ENCODE measurements around a stretch of chr1.

- PRO-cap, result no peak
Measured at GRCh38 chr1:19021903-19022331, 65.4 kb upstream of the IFFO2 start.

GRCh38 chr1:19084450-19084945 is 125.6 kb downstream of the UBR4 start:
- PRO-cap, result no peak

- PRO-cap, result no peak
Measured at GRCh38 chr1:19087414-19088179, 122.5 kb downstream of the UBR4 start.

GRCh38 chr1:19093245-19094251 is 116.5 kb downstream of the UBR4 start:
- PRO-cap, result no peak

- PRO-cap, result no peak
Measured at GRCh38 chr1:19097113-19097504, 113.0 kb downstream of the UBR4 start.

DNA sequence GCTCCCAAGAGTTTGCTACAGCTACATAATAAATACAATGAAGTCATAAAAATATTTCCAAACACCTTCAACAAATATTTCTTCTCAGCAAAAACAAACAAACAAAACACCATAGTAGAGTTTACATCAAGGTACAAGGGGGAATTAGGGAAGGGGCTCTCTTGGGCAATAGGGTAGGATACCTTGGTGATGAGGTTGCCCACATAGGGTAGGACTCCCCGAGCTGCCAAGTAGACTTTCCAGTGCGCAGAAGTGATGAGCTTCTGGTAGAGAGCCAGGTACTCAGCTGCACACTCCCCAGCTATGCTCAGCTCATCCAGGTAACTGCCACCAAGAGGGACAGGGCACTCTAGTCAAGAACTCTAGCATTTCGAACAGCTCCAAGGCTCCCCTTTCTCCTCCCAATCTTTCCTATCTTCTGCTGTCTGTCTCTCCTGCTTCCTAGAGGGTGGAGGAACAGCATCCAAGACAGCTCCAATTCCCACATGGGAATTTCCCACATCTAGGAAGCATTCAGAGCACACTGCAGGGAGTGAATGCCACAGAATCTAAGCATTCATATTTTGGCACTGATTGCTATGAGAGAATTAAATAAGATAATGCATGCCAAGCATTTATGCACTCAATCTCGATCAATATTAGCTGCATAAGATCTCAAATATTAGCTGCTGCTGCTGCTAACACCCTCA is 105.1 kb downstream of the UBR4 start:
- PRO-cap, result no peak

DNA sequence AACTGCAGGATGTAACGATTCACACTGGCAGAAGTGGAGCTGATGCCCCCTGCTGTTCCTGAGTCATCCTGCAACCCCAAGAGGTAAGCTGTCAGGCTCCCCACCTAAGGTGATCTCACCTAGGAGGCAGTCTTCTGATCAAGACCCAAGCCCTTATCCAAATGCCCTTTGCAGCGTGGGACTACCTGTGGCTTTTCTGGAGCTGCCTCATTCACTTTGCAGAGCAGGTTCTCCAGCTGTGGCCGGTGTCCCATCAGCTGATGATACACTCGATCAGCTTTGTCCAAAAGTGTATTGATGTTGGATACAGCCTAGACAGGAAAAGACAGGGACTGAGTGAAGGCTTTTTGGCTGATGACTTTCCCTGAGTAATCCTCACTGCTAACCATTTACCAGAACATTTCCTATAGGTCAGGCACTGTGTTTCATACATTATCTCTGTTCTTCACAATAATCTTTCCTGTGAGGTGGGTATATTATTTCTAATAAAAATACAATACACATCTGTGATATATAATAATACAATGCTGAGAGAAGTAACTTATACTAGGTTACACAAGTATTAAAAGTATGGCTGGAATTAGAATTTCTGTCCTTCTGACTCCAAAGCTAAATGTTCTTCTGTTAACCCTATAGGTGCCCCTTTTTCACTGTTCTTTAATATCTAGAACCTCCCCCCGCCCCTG is 96.2 kb downstream of the UBR4 start:
- PRO-cap, result no peak

DNA sequence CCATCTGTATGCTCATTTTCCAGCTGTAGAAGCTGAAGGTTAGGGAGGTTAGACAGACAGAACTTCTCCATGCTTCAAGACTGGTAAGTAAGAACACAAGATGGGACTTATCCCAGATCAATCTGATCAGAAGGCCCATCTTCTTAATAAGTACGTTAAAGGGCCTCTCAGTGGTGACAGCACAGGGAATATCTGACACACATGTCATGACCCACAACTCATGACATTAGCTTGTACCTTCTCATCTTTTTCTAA is 84.2 kb downstream of the UBR4 start:
- PRO-cap, result no peak

DNA sequence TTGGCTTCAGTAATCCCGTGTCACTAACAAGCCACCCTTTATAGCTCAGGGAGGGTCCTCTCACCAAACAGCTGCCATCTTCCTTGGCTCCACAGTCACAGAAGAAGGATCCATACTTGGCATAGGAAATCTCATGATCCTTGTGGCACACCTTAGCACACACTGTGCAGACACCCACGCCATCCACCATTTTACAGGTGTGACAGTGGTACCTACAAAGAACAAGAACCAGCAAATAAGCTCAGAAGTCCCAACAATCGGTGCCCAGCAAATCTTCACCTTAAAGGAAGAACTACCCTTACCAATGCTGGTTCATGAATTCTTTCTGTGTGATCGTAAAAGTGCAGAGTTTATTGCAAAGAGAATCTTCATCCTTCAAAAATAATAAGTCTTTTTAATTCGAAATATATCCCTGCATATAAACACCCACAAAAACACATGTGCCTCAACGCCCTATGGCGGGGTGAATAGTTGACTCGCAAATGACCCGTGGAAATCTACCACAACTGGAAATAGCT is 48.5 kb downstream of the UBR4 start:
- PRO-cap, result no peak

GRCh38 chr1:19163922-19164667 is 46.0 kb downstream of the UBR4 start:
- PRO-cap, result no peak

- PRO-cap, result no peak
Measured at GRCh38 chr1:19201503-19201899, 8.6 kb downstream of the UBR4 start.

DNA sequence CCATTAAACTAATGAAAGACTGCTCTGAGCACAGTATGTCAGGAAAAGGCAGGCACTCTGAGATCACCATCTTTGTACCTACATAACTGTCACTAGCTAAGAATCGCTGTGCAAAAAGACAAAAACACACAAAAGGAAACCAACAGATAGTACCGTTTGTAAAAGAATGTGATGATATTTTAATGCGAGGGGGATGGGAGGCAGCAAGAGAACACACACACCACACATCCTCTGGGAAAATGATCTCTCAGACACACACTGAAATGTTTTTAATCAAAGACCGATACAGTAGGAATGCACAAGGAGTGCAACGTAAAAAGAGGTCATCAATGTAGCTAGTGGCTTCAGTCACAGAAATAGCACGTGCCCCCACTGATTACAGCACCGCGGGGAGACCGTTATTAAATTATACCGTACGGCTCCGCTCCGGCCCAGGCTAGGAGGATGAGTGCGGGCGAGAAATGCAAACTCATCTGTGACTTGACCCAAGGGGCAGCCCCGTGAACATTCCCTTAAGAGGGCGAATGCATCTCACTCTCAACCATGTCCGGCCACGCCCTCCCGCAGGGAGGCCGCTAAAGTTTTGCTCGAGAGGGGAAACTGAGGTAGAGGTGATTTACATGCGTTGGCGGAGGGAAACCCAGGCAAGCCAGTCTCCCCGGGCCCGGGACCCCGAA is 655 bp downstream of the UBR4 start:
- PRO-cap, result no peak

DNA sequence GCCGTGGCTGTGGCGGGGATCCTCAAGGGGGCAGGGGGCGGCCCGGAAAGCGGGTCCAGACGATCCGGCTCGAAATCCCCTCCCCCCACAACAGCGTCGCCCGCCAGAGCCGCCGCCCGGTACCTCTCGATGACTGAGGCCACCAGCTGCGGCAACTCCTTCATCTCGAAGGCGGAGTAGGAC is 225 bp downstream of the UBR4 start:
- PRO-cap, result no peak

DNA sequence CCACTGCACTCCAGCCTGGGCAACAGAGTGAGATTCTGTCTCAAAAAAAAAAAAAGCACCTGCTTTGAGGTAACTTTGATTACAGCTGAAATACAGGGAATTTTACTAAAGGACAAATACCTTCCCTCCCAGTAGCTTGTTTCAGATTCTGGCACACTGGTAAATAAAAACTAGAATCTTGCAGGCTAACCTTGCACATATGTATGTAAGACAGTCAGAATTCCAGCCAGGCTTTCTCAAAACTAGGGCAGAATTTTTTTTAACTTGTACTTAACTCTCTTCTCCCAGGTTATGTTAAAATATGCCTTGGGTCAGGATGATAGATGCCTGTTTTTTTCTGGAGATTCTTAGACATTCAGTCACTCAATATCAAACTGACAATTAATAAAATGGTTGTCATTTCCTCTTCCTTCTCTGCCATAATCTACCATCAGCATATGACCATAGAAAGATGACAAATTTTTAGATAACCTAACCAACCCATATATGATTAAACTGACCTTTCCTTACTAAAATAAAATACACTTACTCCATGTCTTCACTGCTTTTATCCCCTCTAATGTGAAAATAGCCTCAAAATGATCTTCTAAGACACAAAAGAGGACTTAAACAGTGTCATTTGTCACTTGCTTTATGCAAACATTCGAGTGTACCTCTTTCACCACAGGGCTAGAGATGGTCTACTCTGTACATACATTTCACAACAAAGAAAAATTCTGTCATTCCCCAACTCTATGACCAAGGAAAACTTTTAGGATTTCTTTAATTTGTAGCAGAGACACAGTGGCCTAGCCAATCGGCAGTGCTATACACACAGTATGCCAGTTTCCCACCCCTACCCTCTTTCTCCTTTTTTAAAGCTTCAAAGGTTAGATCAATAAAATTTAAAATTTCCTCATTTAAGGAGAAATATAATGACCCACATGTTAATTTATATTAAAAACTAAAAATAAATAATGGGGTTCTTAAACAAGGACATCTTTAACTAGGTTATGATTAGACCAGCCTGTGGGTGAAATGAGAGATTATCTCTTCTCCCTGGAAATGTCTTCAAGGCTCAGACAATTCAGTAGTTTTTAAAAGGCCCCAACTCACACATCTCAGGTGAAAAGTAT is 7.8 kb upstream of the UBR4 start:
- PRO-cap, result no peak

DNA sequence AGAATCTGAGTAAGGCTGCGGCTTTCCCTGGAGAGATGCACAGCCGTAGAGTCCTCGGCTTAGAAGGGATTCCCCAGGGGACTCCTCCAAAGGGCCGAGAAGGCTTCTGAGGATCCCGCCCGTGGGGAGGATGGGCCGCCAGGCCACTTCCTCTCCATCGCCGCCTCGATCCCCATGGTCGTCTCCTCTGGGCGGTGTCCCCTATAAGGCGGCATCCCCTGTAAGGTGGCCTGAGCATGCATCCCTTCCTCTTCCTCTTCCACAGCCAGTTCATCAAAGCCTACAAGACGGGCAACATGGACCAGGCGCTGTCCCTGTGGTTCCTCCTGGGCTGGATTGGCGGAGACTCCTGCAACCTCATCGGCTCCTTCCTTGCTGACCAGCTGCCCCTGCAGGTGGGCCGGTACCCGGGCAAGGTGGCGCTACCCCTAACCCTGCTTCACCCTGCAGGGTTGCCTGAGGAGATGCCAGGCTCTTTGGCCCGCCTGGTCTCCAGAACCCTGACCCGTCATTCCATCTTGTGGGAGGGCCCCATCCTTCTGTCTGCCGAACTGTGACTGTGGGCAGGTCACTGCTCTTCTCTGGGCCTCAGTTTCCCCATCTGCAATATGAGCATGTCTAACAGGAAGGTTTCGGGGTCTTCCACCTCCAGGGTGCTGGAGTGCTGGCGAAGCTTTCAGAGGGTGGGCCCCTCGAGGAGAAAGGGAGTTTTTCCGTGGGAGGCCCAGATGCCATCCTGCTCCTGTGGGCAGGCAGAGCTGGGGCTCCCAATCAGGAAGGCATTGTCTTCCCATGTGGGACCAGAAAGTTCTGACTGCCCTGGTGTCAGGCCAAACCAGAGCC is 12.5 kb downstream of the SLC66A1 start:
- PRO-cap, result no peak

- PRO-cap, result no peak
Measured at GRCh38 chr1:19325265-19325674, 13.1 kb downstream of the SLC66A1 start.

DNA sequence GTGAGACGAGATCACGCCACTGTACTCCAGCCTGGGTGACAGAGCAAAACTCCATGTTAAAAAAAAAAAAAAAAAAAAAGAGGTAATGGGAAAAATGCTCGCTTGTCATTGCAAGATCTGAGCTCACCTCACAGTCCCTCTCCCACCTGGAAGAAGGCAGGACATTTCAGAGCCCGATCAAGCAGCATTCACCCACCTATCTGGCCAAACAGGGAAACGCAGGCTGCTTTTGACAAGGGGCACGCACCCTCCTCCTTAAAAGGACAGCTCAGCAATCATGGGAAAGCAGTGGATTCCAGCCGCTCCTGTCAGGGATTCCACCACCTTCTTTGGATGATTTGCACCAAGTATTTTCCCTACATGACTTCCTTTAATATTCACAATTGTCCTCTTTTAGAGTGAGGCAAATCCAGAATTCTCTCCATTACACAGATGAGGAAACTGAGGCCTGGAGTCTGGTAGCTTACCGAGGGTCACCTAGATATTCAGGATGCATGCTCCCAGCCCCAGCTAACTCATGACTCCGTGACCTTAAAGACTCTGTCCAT is 80.8 kb downstream of the CAPZB start:
- PRO-cap, result no peak

DNA sequence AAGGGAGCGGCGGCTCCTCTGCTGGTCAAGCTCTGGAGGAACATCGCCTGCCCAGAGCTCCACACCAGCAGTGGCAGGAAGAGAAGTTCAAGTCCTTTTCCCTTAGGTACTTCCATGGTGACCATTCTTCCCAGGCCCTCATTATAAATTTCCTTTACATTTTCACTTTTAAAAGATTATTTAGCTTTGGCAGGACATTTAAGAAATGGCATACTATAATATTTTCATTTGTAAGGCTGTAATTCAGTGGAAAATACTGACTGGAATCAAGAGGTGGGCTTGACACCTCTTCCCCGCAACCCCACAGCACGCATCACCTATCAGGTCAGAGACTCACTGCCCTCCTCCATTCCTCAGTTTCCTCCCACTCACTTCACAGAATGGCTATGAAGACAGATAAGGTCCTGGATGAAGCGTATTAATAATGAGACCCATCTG is 74.7 kb downstream of the CAPZB start:
- PRO-cap, result no peak

DNA sequence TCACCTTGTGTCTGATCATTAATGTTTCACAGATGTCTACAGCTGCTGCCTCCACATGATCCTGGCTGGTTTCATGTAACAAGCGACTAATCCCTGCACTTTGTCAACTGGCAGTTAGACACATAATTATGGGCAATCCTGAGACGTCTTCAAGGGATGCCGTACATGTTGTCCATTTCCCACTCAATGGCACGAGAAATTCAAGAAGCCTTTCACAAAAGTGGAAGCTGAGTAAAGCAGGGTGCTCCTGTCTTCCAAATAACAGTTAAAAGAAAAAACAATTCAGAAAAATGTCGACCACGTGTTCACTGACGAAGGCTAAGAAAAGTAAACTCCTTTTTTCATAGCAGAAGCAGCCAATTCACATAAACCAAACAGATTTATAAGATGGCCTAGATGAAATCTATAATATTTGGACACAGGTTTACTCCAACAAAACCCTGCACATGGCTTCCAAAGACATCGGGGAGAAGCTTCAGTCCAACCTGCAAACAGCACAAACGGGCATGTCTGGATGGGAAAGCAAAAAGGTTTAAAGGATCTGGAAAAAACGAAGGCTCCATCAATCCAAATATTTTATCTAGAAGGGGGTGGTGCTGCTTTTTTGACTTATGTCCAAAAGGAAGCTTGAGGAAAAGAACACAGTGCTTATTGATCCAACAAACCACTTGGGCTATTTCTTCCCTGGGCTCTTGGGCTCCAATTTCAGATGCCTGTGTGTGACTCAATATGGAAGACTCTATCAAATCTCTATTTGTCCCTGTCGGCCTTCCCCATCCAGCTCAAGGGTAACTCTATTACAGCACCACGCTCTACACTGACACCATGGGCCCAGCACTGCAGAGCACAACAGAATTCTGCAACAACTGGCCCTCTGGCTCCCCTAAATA is 52.0 kb downstream of the CAPZB start:
- PRO-cap, result no peak

DNA sequence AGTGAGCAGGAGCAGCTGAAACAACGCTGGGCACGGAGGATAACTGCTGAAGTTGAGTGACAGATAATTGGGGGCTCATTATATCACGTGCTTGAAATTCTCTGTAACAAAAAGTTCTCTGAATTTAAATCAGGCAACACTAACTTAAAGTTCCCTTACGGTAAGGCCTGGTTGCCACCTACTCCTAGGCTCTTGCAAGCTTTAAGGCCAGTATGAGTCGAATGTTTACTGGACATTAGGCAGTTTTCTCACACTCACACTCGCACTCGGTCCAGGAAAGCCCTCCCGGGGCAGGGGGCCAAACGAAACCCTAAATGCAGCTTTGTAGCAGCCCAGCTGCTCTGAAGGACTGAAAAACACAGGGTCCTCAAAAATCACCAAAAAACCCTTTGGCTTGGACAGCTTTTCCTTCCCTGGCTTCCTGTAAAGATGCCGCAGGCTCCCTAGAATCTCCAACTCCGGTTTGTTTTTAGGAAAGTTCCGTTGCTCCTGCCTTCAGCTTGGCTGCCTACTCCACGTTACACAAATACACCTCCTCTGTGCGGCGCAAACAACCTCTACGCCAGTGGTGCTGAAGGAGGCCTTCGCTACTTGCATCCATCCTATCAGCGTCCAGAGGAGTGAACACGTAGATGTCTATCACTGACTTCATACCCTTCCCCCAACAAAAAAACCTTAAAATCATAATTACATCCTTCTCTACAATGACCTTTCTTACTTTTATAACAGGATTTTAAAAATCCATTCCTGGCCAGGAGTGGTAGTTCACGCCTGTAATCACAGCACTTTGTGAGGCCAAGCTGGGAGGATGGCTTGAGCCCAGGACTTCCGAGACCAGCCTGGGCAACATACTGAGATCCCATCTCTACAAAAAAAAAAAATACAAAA is 42.7 kb downstream of the CAPZB start:
- PRO-cap, result no peak